Umbilical cord (tissue), 2 donors: Measurements from ENCODE around the gene GORAB.

- RAMPAGE, long total RNA = no peak
Observed at GRCh38 chr1:170531905-170533155, at the start of gene GORAB. Gene GORAB (plus strand): TSS chr1:170532166.

- RAMPAGE, long total RNA = no peak
Observed at GRCh38 chr1:170562525-170563630, 30.9 kb downstream of the GORAB start.

DNA sequence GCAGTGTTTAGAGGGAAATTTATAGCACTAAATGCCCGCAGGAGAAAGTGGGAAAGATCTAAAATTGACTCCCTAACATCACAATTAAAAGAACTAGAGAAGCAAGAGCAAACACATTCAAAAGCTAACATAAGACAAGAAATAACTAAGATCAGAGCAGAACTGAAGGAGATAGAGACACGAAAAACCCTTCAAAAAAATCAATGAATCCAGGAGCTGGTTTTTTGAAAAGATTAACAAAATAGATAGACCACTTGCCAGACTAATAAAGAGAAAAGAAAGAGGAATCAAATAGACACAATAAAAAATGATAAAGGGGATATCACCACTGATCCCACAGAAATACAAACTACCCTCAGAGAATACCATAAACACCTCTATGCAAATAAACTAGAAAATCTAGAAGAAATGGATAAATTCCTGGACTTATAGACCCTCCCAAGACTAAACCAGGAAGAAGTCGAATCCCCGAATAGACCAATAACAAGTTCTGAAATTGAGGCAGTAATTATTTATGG lies 40.3 kb downstream of the GORAB start:
- RAMPAGE, long total RNA = no peak

DNA sequence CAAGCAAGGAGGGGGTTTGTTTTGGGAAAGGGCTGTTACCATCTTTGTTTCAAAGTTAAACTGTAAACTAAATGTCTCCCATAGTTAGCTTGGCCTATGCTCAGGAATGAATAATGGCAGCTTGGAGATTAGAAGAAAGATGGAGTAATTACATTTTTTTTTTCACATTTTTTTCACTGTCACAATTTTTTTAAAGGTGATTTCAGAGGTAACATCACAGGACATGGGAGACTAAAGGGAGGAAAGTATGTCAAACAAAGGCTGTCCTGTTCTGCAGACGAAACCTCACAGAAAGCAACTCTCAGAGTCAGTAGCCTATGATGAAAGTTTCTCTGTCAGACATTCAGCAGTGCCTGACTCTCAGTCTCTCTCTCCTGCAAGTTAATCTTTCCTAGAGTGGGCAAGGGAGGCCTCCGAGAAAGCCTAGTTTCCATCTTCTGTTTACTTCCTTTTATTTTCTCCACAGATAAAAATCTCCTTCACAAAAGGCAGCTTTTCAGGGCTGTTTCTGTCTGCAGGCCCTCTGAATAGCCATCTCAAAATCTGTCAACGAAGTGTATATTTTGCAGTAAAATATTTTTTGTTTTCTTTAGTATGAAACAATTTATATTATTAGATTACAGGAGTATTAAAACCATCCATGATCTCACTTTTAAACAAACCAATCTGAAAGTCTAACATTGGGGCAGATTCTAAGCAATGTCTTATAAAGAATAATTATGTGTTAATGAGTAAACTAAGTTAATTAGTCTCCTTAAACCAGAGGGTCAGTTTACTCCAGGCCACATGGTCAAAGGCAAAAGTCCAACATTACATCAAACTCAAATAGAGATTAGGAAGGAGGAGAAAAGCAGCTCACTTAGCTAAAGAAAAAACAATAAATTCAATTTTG lies 24.8 kb upstream of the FMO2 start:
- RAMPAGE, long total RNA = no peak

DNA sequence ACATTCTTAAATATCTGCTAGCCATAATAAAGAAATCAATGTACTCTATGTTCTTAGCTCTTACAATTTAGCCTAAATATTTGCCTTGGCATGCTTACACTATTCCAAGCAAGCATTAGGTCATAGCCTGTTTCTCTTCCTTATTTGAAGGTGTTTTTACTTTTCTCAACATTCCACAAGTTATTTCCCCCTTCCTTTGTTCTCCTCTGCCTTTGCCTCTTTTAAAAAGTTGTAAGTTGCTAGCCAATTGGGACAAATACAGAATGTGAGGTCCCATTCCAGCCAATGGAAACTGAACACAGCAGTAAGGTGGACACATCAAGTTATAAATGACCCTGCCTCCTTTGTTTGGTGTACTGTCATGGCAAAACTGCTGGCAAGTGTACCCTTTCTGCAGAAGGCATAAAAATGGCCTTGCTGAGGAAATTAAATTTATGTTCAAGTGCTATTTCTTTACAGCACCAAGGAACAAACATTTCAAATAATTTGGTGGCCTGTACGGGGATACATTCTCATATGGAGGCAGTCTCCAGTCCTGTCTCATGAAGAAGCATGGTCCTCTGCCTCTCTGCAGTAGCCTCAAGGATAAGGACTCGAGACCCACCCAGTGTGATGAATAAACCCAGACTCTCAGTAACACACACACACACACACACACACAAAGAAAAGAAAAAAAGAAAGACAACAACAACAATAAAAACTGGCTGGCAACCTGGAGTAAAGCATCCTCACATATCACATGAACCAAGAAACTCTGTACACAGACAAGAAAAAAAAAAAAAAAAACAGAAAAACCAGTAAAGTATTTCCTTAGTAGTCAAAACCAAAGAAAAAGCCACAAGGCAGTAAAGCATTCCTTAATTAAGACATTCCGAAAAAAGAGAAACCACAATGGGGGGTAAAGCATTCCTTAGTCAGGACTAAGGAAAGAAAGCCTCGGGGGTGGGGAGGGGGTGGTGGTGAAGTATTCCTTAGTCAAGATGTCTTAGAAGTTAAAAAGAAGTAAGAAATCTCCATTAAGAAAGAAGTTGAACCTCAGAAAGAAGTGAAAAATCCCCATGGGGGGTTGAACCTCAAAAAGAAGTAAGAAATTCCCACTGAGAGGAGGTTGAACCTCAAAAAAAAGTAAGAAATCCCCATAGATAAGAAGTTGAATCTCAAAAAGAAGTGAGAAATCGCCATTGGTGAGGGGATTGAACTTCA lies 28.6 kb upstream of the FMO1 start:
- RAMPAGE, long total RNA = no peak

GRCh38 chr1:171523032-171523757 lies 37.9 kb downstream of the PRRC2C start:
- RAMPAGE, long total RNA = no peak

DNA sequence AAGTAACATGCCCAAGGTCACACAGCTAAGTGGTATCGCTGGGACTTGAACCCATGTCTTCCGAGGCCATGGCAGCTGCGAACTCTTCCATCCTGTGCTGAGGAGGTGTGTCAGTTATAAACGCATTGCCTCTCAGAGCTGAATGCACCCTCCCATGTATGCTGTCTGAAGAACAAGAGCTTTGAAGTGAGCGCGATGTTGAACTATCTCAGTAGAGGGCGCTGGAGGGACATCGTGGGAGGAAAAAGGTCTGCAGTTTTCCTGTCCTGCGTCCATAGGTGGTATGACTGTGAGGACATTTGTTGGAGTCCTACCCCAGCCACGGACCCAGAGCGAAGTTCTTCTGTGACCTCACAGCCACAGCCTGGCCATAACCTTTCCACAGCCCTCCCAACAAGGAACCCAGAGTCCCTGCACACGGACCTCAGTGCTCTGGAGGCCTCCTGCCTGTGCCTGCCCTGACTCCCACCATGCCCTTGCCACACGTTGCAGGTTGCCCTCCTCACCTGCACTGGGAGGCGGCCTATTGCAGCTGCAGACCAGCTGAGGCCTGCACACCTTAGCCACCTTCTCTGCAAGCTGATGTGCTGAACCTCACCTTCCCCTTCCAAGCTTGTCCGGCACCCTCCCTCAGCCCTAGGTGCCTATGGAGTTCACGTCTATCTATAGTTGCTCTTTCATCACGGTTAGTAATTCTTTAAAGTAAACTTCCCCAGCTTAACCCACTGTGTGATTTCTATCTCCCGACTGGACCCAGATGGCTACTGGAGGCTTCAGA lies 7.4 kb downstream of the MYOC start:
- RAMPAGE, long total RNA = no peak

- RAMPAGE, long total RNA = no peak
Observed at GRCh38 chr1:172125486-172125685, 284.1 kb downstream of the DNM3 start.

DNA sequence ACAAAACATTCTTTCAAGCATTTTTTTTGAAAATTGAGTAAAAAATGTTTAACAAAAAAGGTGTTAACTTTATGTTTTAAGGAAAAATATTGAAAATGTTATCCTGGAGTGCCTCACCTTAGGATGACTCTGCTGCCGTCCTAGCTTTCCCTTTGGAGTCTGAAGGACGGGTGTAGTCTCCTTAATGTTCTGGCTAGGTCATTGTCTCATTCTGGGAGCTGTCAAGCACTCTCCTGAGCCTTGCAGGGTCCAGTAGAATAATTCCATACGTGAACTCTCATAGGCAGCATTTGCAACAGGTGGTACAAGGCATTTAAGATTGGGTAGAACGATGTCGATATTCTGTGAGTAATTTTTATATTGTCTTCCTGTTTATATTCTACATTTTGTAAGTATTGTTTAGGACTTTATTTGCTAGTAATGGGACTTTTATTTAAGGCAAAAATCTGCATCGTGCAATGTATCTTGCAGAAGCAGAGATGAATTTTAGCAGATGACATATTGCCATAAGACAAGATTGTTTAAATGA lies 283.5 kb upstream of the C1orf105 start:
- RAMPAGE, long total RNA = no peak

DNA sequence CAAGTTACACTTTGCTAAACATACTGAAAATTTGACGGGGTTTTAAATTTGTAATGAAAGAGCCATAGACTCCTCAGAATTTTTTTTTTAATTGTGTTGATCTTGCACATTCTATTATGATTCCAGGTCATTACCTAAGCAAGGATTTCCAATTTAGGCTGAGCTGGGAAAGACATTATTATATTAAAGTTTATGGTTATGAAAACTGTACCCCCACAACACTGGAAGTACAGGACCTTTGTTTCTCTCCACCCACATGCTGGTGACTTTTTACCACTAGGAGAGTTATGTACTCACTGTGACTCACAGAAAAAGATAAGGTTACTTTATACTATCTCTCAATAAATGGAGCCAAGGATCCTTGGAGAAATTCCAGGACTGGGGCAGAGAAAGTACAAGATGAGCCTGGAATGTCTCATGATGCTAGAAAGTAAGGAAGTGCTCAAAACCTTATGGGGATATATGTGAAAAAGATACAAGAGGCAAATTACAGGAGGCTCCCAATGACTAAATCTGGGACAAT lies 64.0 kb upstream of the C1orf105 start:
- RAMPAGE, long total RNA = no peak

DNA sequence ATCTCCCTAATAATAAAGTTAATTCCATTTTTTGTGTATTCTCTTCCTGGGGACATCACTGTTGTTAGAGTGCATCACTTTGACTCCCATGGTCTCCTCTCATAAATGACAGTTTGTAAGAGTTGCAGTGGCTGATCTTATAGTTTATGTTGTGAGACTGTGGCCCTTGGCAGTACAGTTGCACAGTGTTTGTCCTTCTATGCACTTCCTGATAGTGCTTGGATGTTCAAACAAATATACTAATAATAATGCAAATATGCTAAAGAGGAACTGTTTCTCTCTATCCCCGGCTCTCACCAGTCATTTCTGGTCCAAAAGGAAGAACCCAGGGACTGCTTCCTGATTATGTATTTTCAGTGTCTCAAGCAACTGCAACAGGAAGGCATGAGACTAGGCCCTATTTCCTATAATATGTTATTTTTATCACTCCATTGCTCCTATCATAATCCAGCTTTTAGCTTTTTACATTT lies 17.1 kb upstream of the SUCO start:
- RAMPAGE, long total RNA = no peak

- RAMPAGE, long total RNA = no peak
Observed at GRCh38 chr1:172626149-172626517, 32.8 kb upstream of the FASLG start.

DNA sequence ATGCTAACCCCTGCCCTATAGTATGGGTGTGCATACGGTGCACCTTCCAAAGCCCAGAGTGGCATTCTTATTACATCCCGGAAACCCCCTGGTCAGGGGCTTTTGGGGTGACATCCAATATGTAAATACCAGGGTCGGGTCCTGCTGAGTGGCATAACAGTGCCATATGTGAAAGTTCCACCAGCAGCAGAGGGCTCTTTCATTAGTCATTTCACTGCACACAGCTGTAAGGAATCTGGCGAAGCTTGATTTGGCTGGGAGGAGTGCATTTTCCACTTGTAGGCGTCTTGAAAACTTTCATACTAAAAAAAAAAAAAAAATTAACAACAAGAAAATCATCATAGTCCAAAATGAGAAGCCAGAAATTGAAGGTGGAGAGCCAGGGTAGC lies 58.8 kb upstream of the PRDX6 start:
- RAMPAGE, long total RNA = no peak

DNA sequence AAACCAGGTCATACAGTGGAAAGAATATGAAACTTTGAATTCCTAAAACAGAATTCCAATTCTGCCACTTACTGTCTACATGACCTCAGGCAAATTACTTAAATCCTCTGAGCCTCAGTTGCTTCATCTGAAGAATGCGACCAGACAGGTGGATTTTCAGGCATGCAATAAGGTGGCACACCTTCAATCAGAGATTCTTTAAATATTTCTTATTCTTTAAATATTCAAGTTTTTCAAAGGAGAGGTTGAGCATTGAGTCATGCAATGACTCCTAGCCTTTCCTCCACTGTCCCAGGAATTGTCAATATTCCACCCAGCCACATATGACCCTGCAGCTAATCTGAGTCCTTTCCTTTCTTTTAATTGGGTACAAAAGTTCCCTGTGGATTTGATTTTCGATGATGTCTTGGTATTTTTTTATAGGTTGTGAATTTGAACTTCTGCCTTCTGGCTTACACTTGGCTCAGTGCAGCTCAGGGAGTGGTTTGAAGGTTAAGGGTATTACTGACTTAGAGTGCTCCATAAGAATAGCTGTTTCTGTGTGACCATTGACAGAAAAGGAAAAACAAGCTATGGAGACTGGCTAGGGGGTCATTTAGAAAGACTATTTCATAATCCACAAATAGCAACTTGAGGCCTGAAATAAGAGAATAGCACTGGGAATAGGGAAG lies 52.2 kb upstream of the PRDX6 start:
- RAMPAGE, long total RNA = no peak

GRCh38 chr1:173481189-173481769 lies 4.1 kb downstream of the PRDX6 start:
- RAMPAGE, long total RNA = no peak

- RAMPAGE, long total RNA = no peak
Observed at GRCh38 chr1:173485266-173485737, 8.2 kb downstream of the PRDX6 start.

DNA sequence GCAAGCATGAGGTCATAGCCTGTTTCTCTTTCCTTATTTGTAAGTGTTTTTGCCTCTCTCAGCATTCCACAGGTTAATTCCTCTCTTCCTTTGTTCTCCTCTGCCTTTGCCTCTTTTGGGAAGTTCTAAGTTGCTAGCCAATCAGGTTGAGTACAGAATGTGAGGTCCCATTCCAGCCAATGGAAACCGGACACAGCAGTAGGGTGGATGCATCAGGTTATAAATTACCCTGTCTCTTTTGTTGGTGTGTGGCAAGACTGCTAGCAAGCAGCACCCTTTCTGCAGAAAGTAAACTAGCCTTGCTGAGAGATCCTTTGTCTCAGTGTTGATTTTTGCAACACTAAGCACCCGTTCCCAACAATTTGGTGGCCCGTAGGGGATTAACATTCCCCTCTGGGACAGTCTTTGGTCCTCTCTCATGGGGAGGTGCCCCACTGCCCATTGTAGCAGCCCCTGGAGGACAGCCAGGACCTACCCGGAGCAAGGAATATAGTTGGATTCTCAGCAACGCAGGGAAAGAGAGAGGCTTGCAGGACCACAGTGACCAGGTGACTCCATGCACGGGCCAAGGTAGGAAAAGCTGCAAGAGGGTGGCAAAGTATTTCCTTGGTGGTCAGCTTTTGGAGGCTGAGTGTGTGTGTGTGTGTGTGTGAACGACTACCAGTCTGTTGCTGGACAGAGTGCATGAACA lies 2.5 kb downstream of the TEX50 start:
- RAMPAGE, long total RNA = no peak

DNA sequence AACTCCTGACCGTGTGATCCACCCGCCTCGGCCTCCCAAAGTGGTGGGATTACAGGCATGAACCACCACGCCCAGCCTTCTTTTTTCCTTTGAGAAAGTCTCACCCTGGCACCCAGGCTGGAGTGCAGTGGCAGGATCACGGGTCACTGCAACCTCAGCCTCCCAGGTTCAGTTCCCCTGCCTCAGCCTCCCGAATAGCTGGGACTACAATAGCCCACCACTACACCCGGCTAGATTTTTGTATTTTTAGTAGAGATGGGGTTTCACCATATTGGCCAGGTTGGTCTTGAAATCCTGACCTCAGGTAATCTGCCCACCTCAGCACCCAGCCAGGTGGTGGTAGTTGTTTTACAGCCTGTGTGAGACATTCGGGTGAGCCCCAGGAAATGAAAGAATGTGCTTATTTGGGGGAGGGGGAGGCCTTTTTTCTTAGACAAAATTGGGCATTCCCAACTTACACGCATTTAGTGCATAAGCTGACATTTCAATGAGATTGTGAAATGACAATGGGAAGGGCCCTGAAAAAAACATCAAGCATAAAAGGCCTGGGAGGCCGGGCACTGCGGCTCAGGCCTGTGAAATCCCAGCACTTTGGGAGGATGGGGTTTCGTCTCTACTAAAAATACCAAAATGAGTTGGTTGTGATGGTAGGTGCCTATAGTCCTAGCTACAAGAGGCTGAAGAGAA lies 5.6 kb upstream of the ZBTB37 start:
- RAMPAGE, long total RNA = no peak

DNA sequence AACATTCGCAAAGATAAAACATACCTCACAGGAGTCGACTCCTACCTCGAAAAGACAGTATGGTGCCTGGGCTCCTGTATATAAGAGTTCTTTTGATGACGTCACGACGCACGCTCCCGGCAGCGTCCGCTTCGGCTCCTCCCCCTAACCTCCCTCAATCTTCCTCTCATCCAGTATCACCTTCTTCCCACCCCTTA lies 346 bp upstream of the ZBTB37 start:
- RAMPAGE, long total RNA = start-site peak on the minus strand centred at position 53 of the sequence, 11 bp wide, 161 and 68 reads in 2 replicates

DNA sequence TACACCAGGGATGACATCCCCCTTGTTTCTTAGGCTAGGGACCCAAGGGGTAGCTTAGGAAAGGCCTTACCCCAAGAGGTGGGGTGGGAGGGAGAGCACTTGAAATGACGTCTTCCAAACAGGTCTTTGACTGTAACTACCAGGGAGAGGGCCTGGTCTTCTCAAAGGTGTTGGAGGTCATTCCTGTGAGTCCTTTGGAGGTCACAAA lies 253 bp downstream of the SERPINC1 start:
- RAMPAGE, long total RNA = no peak